Tongue (tissue), 2 donors: ENCODE results near the gene CDC42EP2.

DNA sequence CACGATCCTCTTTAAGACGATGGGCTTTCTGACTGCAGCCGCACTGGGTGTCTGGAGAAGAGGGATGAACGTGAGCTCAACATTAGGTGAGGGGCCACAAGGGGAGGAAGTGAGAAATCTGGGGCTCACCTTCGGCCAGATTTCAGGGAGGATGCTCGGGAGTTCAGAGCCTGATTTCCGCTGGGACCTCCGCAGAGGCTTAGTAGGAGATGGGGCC is 432 bp downstream of the CDCA5 start:
- RAMPAGE, long total RNA = no peak

- RAMPAGE, long total RNA = no peak
Measured at GRCh38 chr11:65088436-65088763, 510 bp downstream of the TMEM262 start.

DNA sequence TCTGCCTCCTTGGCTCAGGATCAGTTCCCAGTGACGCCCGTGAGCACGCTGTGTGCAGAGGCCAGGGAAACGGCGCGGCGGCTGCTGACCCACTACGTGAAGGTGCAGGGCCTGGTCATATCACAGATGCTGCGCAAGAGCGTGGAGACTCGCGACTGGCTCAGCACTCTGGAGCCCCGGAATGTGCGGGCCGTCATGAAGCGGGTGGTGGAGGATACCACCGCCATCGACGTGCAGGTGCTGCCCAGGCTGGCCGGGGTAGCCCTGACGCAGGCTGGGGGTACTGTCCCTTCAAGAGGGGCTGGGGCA is 2.0 kb upstream of the TM7SF2 start:
- RAMPAGE, long total RNA = no peak

- RAMPAGE, long total RNA = no peak
Measured at GRCh38 chr11:65112390-65113078, 862 bp downstream of the TM7SF2 start.

GRCh38 chr11:65114702-65115649 is 2.5 kb downstream of the ZNHIT2 start:
- RAMPAGE, long total RNA = no peak

DNA sequence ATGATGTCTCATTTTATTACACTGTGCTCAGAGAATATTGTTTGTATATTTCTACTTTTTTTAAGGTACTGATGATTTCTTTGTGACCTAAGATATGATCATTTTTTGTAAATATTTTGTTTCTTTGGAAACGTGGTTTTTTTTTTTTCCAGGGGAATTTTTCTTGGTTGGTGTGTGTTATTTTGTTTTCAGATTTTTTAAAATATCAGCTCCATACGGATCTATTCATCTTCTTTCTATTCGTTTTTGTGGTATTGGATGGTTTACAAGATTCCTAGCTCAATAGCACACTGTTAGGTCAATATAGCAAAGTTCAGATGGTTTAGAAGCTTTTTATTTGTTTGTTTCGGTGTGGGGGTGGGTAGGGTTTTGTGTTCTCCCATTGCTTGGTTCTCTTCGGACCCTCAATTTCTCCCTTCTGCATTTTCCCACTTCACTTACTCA is 4.7 kb upstream of the SPDYC start:
- RAMPAGE, long total RNA = no peak

GRCh38 chr11:65304476-65305088 is 10.1 kb upstream of the CDC42EP2 start:
- RAMPAGE, long total RNA = no peak

DNA sequence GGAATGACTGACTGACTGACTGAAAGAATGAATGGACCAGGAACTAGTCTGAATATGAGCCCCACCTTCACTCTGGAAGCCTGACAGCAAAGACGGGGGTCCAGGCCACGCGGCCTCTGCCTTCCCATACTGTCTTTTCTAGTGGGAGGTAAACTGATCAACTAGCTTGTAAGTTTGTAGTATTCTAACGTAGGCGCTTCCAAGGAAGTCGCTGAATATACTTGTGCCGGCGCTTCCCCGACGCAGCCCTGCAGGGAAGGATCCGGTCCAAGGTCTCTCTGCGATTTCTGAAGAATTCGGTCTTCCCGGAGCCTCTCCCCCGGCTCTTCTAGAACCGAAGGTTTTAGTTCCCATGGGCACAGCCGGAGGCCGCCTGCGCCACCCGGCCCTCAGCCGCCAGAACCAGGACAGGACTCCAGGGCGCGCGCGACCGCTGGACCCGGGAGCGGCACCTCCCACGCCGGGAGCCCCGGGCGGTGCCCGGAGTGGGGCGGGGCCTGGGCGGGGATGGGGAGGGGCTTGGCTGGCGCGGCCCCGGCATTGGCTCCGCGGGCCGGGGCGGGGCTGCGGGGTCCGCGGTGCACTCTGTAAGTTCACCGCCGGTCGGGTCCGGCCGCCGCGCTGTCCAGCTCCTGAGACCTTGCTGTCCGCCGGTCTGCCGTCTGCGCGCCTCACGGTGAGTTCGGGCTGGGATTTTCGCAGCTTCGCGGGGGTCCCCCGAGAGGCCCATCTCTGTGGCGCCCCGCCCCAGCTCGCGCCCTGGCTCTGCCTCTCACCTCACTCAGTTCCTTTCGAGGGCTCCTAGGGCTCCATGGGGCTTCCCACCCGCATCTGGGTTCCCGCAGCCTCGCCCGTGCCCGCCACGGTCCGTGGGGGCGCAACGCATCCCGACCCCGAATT is at the start of gene CDC42EP2:
TSS of gene CDC42EP2 (plus strand) at position 588 of the 900 bp plus-strand sequence.
- RAMPAGE, long total RNA = no peak

DNA sequence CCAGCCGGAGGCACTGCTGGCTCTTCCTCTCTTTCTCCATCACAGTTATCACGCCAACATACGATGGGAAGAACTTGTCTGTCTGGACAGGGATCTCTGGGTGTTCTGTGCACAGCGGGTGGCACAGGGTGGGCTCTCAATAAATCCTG is 322 bp upstream of the SLC25A45 start:
- RAMPAGE, long total RNA = no peak

DNA sequence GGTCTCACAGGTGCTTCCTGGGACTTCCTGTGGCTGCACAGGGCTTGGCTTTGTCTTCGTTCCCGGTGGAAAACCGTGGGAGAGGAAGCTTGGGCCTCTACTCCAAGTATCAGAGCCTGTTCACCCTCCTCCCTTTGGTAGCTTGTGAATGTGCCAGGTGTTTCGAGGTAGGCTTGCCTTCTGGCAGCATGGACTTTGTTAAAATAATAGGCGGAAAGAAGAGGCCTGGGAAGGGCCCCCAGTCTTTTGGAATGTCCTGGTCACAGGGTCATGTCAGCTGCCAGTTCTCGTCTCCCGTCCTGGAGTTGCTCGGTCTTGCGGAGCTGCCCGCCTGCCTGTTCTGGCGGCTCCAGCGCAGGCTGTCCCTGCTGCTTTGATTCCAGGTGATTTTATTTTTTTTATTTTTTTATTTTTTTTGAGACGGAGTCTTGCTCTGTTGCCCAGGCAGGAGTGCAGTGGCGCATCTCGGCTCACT is 26.2 kb downstream of the FRMD8 start:
- RAMPAGE, long total RNA = no peak

GRCh38 chr11:65421920-65422260 is 35.5 kb downstream of the FRMD8 start:
- RAMPAGE, long total RNA = no peak

DNA sequence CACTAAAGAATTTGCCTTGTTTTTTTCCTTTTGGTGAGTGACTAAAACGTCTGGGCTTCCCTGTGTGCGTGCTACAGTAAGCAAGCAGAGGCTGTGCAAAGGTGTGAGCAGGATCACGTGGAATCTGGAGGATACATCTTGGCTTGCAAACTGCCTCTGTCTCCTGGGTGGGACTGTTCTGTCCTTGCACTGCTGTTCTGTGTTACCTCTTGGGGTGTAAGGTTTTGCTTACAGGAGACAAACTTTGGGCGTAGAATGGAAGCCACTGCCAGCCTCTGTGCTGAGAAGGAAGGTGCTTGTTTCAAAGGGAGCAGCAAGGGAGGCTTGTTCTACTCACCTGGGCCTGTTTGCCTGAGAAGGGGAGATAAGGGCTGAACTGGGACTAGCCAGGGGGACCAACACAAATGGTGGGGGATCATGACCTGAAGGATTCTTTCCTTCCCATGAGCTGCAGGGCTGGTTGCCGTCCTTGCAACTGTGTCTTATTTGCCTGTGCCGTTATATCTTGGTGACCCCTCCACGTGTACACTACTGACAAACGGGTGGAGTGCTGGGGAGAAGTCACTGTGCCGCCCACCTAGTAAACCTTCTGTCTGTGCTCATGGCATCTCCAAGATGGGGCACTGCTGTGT is 40.7 kb downstream of the FRMD8 start:
- RAMPAGE, long total RNA = no peak

DNA sequence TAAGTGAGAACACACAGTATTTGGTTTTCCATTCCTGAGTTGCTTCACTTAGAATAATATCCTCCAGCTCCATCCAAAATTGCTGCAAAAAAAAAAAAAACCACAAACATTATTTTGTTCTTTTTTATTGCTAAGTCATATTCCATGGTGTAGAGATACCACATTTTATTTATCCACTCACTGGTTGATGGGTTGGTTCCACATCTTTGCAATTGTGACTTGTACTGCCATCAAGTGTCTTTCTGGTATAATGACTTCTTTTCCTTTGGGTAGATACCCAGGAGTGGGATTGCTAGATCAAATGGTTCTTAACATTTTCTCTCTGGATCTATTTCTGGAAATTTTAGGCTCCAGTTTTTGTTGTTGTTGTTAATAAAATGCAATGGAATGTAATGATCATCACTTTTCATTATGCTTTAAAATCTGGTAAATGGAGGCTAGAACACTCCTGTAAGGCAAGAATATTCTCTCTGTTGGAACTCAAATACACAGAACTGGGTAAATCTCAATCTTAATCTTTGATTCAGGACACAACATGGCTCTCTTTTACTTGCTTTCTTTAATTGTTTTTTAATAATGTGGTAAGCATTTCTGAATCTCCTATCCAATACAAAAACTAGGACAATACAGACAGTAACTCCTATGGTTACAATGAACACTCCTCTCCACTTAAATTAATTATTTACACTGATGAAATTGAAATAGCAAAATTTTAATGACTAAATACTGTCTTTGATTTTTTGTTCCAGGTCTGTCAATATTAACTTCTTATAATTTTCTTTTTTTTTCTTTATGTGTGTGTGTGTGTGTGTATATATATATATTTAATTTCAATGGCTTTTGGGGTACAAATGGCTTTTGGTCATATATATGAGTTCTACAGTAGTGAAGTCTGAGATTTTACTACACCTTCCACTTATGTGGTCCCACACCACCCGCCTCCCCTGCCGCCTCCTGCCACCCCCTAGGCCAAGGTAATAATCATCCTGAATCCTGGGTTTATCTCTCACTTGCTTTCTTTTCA is 46.8 kb downstream of the FRMD8 start:
- RAMPAGE, long total RNA = no peak

DNA sequence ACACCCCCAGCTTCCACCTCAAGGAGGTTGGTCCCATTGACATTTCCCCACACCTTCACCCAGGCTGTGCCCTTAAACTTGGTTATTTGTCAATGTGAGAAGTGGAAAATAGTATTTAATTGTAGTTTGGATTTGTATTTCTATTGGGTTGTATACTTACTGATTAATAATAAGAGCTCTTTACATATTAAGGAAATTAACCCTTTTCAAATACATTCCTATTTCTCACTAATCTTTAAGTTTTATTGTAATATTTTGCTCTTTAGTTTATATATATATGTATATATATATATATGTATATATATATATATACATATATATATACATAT is 50.4 kb downstream of the FRMD8 start:
- RAMPAGE, long total RNA = no peak

DNA sequence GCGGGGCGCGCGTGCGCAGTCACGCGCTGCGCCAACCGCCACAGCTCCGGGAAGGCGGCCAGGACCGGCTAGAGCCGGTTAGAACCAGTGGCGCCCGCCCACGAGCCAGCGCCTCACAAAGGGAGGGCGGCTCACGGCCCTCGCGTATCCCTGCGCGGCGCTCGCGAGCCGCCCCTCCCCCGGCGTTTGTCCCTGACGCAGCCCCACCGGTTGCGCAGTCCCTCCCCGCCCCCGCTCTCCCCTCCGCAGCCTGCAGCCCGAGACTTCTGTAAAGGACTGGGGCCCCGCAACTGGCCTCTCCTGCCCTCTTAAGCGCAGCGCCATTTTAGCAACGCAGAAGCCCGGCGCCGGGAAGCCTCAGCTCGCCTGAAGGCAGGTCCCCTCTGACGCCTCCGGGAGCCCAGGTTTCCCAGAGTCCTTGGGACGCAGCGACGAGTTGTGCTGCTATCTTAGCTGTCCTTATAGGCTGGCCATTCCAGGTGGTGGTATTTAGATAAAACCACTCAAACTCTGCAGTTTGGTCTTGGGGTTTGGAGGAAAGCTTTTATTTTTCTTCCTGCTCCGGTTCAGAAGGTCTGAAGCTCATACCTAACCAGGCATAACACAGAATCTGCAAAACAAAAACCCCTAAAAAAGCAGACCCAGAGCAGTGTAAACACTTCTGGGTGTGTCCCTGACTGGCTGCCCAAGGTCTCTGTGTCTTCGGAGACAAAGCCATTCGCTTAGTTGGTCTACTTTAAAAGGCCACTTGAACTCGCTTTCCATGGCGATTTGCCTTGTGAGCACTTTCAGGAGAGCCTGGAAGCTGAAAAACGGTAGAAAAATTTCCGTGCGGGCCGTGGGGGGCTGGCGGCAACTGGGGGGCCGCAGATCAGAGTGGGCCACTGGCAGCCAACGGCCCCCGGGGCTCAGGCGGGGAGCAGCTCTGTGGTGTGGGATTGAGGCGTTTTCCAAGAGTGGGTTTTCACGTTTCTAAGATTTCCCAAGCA is 27.1 kb upstream of the SCYL1 start:
- RAMPAGE, long total RNA = no peak

GRCh38 chr11:65503529-65504105 is 21.3 kb upstream of the SCYL1 start:
- RAMPAGE, long total RNA = no peak

- RAMPAGE, long total RNA = no peak
Measured at GRCh38 chr11:65506981-65507513, 17.8 kb upstream of the SCYL1 start.

DNA sequence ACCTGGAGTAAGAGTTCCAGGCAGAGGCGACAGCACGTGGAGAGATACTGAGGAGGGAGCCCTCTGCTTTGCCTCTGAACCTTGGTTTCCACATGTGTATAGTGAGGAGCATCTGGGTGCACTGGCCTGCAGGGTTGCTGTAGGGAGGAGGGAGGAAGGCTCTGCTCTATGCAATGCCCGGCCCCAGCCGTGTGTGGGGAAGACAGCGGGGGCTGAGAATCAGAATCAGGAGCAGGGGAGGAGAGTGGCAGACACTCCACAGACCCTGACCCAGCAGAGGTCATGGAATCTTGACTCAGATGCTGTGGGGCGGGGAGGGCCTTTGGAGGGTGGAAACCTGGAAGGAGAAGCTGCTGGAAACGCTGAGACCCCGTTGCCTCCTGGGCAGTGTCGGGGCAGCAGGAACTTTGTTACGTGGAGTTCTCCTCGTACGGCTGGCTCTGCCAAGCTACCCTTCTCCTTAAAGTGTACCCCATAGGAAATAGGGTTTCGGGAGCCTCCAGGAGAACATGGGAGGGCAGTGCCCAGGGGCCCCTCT is 4.1 kb downstream of the SCYL1 start:
- RAMPAGE, long total RNA = no peak

DNA sequence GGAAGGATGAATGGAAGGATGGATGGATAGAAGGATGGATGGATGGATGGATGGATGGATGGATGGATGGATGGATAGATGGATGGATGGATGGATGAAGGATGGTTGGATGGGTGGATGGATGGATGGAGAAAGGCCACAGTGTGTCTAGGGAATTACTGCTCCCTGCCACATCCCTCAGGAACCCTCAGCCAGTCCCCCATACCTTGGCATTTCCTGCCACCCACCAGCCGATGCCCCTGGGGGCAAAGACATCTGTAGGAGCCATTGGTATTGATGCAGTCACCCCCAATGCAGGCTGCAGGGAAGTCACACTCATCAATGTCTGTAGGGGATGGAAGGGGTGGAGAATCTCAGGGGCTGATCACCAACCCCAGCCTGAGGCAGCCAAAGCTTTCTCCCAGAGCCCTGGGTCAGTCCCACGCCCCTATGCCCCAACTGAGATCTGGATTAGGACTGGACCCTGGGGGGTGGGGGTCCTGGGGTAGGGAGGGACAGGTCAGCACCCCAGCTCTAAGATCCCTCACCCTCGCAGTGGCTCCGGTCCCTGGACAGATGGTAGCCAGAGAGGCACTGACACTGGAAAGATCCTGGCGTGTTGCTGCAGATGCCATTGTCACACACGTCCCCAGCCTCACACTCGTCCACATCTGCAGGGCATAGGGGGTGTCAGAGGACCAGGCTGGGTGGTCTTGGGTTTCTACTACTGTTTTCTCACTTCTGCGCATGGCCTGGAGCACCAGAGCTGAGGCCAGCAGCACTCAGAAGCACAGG is 15.1 kb downstream of the LTBP3 start:
- RAMPAGE, long total RNA = no peak

GRCh38 chr11:65551708-65552495 is 6.3 kb downstream of the LTBP3 start:
- RAMPAGE, long total RNA = no peak